Bronchial epithelial cell (primary cell): ENCODE measurements around the genes LGALS16 and PLD3.

DNA sequence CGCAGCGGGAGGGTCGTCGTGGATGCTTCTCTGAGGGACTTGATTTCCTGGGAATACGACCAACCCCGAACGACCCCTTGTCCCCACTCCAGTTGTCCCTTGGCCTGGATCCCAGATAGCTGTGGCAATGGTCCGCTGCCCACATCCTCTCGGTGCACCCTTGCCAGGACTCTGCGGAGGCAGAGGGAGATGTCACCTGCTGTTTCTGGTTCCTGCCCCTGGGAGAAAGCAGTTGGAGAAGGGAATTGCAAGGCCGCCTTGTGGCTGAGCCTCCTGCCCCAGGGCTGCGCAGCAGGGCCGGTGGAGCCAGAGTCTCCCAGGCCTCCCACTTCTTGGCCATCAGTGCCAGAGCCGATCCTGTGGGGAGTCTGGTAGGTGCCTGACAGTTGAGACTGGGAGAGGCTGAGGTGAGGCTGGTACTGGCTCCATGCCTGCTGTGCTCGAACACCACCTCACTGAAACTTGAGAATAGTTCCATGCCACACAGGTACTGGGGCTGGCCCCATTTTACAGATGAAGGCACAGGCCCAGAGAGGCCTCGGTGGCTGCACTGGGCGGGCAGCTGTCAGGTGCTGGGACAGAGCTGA, 24.0 kb downstream of the CAPN12 start:
- RRBS, 2 experiments, result no CpG with 5 or more reads among the region's 17 CpGs

DNA sequence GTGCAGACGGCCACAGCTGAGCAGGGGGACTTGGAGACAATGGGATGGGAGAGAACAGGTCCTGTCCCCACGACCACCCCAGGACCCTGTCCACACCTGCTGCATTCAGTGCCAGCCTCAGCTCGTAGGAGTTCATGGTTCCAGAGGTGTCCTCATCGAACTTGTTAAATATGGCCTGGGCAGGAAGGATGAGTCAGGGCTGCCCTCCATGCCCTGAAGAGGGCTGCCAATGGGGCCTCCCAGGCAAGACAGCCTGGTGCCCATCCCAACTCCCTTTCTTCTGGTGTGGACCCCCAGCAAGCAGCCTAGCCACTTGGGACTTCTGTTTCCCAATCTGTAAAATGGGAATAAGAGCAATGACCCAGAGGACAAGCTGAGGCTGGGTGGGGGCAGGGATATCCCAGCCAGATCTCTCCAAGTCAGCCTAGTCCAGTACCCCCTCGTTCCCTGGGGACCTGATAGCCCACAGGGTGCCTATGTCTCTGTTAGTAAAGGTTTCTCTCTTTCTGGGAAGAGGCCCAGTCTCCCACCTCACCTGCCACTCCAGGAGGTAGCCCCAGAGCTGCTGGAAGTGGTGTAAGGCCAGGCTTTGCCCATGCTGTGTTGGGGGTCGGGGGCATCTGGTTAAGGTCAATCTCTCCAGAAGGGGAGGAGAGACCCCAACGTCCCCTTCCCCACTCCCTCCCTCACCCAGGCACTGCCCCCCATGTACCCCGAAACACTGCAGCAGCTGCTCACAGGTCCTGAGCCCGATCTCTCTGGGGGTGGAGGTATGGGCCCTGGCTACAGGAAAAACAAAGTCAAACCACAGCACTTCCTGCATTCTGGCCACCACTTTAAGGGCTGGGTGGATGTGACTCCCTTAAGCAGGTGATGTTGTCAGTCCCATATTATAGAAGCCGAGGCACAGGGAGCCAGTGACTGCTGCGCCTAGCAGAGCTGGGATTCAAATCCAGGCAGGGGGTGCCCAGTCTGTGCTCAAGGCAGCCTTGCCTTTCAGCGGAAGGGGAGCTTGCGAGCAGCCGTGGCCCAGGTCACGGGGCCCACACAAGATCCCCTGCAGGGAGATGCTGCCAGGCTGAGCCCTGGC, 10.3 kb downstream of the CAPN12 start:
- RRBS, 2 experiments, result no CpG with 5 or more reads among the region's 15 CpGs

- RRBS, 2 experiments, result 48 to 69% methylated on average over 5 of the region's 8 CpGs
Measured at GRCh38 chr19:38812292-38812655, 471 bp downstream of the LGALS4 start.

DNA sequence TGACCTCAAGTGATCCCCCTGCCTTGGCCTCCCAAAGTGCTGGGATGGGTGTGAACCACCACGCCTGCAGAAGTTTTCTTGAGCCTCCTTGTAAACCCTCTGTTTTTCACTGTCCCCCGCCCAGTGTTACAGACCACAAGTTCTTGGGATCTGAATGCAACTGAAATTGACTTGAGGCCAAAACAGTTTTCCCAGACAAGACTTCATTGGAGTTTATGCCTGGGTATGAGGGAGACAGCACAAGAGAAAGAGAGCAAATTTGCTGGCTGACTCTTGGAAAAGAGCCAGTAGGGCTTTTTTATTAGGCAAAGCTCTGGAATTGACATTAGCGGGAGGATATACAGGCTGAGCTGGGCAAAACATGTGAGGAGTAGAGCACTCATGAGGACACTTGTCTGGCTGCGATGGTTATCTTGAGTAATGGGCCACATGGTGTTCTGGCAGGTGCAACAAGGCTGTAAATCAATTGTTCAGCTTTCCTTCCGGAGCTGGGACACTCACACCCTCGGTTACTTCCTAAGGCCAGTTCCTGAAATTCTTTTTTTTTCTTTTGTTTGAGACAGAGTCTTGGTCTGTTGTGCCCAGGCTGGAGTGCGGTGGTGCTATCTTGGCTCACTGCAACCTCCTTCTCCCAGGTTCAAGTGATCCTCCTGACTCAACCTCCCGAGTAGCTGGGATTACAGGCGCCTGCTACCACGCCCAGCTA, 12.7 kb upstream of the HNRNPL start:
- RRBS, 2 experiments, result no CpG with 5 or more reads among the region's 10 CpGs

DNA sequence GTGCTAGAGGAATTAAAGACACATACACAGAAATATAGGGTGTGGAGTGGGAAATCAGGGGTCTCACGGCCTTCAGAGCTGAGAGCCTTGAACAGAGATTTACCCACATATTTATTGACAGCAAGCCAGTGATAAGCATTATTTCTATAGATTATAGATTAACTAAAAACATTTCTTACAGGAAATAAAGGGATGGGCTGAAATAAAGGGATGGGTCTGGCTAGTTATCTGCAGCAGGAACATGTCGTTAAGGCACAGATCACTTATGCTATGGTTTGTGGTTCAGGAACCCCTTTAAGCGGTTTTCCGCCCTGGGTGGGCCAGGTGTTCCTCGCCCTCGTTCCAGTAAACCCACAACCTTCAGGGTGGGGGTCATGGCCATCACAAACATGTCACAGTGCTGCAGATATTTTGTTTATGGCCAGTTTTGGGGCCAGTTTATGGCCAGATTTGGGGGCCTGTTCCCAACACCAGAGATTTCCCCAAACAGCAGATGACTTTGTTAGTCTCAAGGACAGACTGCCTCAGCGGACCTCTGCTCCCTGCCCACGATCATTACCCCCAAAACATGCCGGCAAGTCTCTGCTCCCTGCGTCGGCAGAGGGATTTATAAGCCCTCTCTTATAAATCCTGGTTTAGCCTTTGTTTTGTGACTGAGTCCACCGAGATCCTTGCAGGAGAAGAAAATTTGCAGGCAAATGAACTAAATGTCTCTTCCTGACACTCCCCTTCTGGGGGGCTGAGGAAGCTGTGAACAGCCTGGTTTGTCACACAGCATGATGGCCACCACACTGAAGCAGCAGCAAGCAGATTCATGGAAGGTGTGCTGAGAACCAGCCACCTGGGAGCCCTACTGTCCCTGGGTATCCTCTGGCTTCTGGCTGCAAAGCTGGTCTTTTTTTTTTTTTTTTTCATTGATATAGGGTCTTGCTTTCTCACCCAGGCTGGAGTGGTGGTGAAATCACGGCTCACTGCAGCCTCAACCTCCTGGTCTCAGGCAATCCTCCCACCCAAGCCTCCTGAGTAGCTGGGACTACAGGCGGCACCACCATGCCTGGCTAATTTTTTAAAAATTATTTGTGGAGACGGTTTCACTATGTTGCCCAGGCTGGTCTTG, 11.0 kb downstream of the MRPS12 start:
- RRBS, 2 experiments, result no CpG with 5 or more reads among the region's 15 CpGs

DNA sequence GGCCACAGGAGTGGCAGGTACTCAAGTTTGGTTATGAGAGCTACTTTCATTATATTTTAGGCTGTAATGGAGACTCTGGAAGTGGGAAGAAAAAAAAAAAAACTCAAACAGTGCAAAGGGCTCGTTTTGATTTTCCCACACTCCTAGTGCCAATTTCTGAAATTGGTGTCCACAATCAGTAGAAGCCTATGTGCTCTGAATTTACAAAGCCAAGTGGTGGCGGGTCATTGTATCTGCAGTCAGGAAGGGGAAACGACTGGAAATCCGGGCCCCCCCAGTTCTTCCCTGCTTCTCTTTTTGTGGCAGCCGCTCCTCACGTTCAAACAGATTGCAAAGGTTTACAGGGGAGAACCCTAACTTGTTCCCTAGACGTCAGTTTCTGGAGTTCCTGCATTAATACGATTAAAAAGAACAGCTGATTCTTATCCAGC, 923 bp upstream of the ACP7 start:
- RRBS, 2 experiments, result 33% methylated on average over 1 of the region's 8 CpGs; no CpG with 5 or more reads in 1 of the 2 experiments

DNA sequence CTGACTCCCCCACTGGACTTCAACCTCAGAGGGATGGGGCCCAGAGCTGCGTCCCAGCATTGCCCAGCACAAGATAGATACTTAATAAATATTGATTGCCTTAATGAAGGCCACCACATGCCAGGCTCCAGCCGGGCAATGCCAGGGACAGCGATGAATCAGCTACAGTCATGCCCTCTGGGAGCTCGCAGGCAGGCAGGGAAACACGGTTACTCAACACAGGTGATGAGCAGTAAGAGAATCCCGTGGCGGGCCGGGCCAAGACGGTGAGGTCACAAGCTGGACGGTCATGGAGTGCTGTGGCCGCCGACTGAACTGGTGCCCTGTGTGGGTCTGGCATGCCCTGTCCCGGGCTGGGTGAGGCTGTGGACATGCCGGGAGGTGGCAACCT, 13.3 kb upstream of the PAK4 start:
- RRBS, 2 experiments, result 21 to 29% methylated on average over 4 of the region's 14 CpGs

DNA sequence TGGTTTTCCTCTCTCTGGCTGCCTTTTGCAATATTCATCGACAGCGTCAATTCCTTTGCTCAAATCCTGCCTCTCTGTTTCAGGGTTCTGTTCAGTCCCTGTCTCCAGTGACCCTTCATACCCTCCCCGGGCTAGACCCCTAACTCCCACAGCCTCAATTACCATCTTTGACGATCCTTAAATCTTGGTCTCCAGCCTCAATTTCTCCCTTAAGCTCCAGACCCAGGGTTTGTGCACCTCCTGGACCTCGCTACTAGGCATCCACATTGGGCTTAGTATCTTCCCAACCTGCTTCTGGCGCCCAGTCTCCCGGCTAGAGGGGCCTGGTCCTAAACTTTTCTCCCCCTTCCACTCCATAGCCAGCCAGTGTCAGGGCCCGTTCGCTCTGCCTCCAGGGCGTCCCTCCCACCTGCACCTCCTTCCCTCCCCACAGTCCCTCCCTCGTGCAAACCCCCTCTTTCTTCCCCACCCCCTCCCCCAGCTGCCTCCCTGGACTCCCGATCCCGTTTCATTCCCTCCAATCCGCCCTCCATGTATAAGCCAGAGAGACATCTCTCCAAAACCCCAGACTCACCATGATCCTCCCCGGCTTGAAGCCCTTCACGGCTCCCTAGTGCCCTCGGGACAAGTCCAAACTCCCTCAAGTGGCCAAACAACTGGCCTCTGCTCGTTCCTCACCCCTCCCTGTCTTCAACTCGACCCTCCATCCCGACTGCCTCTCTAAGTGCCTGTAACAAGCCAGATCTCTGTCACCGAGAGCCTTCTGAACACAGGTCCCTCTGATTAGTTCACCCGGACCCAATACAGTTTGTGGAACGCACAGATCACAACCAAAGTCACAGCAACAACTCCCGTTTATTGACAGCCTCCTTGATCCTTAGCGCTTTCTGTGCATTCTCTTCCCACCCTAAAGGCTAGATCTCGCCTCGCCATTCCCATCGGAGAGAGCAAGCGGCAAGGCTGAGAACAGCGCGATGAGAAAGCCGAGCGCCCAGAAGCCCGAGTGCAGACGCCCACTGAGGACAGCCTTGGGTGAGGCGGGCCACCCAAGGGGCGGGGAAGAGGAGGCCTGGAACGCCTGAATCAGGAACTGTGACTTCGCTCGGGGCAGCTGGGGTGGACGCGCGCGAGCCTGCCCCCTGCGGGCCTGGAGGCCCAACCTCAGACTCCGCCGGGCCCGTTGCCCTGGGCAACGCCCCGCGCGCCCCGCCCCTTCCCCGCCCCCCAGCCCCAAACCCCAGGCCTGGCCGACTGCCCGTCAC, 853 bp upstream of the SAMD4B start:
- RRBS, 2 experiments, result no CpG with 5 or more reads among the region's 56 CpGs

DNA sequence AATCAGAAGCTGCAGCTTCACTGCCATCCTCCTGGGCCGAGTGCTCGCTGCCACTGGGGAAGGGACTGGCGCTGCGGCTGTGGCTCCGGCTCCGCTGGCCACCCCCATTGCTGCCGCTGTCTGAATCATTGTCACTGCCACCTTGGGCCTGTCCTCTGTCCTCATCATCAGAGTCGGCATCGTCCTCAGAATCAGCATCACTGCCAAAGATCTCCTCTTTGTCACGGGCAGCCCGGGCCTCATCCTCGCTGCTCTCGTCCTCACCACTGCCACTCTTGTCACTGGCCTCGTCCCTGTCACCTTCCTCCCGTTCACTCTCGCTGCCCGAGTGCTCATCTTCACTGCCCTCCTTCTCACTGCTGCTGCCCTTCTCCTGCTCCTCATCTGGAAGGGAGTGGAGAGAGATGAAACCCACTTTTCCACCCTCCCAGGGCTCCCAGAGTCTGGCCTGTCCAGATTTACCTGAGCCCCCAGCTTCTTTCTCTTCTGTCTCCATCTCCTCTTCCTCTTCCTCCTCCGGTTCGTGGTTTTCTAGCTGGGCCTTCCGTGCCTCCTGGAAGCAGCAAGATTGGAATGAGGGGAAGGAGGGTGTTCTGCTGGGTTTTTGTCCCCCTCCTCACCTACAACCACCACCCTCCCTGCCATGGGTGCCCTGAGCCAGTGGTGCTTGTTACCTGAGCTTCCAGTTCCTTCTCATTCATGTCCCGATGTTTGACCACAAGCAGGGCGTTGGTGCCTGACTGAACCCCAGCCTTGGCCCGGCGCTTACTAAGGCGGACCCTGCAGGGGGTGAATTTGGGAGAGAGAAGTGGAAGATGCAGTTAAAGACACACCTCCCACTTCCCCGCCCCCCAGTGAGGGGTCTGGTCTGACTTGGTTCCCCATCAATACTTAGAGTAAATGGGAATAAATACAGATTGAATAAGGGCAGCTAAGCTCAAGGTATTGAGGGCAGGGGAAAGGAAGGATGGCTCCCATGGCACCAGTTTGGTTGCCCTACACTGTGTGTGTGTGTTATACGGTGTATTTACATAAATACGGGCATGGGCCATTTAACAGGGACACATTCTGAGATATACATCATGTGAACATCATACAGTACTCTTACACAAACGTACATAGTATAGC, 4.5 kb downstream of the PAF1 start:
- RRBS, 2 experiments, result no CpG with 5 or more reads among the region's 29 CpGs

- RRBS, 2 experiments, result no CpG with 5 or more reads among the region's 18 CpGs
Measured at GRCh38 chr19:39405216-39405758, 1.4 kb upstream of the ZFP36 start.

- RRBS, 2 experiments, result no CpG with 5 or more reads among the region's 14 CpGs
Measured at GRCh38 chr19:39469005-39469634, 11.5 kb upstream of the TIMM50 start.

DNA sequence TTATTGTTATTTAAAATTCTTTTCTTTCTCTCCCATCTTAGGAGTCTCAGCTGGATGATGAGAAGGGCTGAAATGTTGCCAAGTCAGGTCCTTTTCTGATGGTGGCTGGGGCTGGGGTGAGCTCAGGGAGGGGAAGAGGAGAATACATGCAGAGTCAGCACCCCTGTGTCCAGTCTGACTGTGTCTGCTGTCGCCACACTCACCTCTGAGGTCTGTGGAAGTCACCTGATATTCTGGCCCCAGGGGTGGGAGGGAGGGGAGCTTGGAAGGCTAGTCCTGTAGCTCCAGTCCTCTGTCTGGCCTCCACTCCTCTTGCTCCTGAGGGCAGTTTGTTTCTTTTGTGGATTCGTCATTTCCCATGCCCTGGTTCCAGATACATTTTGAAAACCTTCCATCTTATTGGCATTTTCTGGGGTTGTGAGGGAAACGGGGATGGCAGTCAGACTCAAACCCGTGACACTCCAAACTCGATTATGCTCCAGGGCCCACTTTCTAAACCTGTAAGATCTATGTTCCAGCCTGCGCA, 5.2 kb downstream of the SELENOV start:
- RRBS, 2 experiments, result no CpG with 5 or more reads among the region's 6 CpGs

GRCh38 chr19:39655703-39656156, at the start of gene LGALS16:
Gene LGALS16 (plus strand): TSS chr19:39655913.
- RRBS, 2 experiments, result no CpG with 5 or more reads among the region's 3 CpGs

- RRBS, 2 experiments, result 91 to 93% methylated on average over 5 of the region's 22 CpGs
Measured at GRCh38 chr19:39839697-39840593, 6.0 kb upstream of the DYRK1B start.

DNA sequence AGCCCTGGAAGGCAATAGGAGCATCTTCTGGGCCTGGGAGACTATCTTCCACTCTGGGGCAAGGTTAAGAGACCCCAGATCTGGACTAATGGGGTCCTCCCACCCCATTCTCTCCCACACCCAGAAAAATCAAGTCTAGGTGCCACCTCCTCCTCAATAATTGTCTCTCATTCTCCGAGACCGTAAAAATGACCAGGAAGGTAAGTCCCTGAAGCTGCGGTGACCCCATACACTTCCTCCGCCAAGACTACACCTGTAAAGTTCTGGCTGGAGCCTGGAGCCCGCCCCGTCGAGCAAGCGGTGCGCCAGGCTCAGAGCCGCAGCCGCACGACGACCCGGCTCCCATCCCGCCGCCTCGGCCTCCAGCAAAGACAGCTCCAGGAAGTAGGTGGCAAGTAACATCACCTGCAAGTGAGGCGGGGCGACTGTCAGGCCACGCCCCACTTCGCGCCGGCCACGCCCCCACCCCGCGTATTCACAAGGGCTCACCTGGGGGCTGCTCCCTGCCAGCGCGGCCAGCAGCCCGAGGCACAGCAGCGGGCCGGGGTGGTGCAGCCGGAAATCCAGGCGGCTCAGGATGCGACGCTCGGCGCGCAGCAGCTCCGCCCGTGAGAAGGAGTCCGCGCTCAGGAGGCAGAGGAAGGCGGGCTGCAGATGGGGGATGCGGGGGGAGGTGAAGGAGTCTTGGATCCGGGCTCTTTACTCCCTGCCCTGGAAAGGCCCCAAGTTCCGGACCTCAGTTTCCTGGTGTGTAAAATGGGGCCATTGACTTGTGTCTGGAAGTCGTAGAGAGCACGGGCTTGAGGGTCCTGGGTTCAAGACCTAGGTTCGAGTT, 3.4 kb downstream of the CCNP start:
- RRBS, 2 experiments, result 6 to 13% methylated on average over 10 to 19 of the region's 49 CpGs

GRCh38 chr19:40273382-40274332, 11.5 kb downstream of the AKT2 start:
- RRBS, 2 experiments, result no CpG with 5 or more reads among the region's 14 CpGs

- RRBS, 2 experiments, result 1 to 2% methylated on average over 18 to 21 of the region's 78 CpGs
Measured at GRCh38 chr19:40348235-40349064, at the start of gene PLD3. Gene PLD3 (plus strand): TSS chr19:40348695.

DNA sequence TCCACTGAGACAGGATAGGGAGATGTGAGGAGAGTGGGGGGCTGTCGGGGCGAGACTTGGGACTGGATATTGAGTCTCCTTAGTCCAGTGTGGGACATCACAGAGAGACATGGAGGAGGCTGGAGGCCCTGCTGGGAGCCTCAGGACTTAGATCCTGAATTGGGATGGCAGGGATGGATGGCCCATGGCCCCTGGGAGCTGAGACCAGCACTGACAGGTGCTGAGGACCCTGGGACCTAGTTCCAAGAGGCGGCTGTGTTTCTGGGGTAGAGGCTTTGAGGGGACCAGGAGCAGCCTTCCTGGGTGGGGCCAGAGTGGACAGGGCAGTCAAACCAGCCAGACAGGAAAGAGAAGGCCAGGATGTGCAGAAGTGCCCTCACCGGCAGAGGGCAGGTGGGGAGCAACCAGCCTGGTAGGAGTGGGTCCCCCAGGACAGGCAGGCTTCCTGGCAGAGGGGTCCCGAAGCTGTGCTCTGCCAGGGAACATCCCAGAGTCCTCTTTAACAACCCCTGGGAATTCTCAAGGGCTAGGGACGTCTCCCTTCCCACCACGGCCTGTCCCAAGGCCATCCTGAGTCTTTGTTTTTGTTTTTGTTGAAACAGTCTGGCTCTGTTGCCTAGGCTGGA, 2.8 kb upstream of the HIPK4 start:
- RRBS, 2 experiments, result no CpG with 5 or more reads among the region's 7 CpGs

GRCh38 chr19:40414687-40415249, 1.6 kb upstream of the PRX start:
- RRBS, 2 experiments, result 58 to 61% methylated on average over 5 of the region's 14 CpGs

- RRBS, 2 experiments, result 88 to 92% methylated on average over 6 of the region's 17 CpGs
Measured at GRCh38 chr19:40422760-40423236, 3.0 kb downstream of the SERTAD1 start.